Mesangial cell (primary cell): ENCODE measurements around a stretch of chr1.

GRCh38 chr1:30729073-30729362 is 5.6 kb upstream of the MATN1 start:
- RAMPAGE, long total RNA = no peak

GRCh38 chr1:30733278-30734397 is 10.3 kb upstream of the MATN1 start:
- RAMPAGE, long total RNA = no peak

DNA sequence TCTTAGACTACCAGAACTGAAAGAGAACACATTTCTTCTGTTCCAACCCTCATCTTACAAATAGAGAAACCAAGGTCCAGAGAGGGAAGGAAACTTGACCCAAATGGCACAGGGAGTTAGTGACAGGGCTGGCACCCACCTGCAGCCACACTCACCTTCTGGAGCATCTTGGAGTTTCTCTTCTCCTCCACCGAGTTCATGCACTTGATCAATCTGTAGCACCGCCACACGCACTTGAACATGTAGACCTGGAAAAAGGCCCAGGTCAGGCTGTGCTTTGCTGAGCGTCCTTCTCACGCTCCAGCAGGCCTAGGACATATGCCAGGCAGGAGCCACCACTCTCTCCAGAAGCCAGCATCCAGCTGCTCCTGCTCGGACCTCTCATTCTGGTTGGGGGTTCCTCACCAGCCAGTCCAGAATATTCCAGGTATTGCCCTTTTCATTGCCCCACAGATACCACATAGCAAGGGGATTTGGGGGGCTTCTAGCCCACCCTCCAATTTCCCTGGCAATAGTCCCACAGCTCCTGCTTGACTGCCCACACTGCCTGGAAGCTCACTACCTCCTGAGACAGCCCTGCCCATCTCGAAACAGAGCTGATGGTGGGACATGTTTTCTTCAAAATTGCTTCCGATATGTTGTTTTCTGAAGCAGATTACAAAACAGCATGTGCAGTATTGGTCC is 11.8 kb upstream of the MATN1 start:
- RAMPAGE, long total RNA = no peak

DNA sequence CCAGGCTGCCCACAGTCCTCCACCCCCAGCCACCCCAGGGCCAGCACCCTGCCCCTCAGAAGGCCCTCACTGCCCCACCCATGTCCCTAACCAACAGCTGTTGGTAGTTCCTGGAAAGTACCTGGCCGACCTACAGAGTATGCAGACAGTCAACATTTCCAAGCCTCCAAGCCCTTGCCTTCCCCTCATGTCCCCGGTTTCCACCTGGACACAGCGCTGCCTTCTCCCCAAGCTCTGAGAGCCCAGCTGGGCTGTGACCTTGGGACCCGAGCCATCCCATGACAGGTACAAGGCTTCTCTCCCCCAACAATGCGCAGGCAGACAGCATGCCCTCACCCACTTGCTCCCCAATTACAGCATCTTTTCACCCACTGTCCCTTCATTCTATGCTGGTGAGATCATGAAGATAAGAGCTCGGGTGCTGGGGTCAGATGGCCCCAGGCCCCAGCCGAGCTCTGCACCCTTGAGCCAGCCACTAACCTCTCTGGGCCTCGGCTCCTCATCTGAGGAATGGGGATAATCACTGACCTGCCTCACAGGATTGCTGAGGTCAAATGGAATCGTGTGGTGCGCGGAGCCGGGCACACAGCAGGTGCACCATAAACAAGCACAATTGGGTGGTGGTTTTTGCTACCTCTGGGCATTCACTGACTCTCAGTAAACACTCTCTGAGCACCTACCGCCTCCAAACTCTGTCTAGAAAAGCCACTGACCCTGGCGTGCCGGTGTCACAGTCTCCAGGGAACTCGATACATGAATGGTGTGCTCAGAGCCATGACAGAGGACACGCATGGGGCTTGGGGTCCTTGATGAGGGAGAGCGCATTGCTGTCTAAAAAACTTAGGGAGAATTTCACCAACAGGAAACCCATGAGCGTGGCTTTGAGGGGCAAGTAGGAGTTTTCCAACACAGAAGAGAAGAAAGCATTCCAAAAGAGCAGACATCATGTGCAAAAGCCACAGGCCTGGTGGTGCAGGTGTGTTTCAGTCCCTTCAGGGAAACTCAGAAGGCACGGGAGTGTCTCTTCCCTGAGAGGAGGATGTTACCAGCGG is 11.0 kb downstream of the LAPTM5 start:
- RAMPAGE, long total RNA = no peak

DNA sequence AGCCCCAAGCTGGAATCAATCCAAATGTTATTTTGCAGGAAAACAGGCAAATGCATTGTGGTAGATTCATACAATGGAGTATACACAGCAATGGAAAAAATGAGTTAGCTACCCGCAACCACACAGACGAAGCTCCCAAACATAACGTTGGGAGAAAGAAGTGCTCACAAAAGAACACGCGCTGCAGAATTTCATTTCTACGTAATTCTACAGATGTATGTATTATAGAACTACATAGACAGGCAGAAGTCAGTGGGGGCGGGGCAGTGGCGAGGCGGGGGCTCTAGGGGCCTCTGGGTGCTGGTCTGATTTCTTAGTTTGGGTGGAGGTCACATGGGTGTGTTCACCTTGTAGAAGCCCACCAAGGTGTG is 8.5 kb downstream of the LAPTM5 start:
- RAMPAGE, long total RNA = no peak

GRCh38 chr1:30749445-30750387 is 7.9 kb downstream of the LAPTM5 start:
- RAMPAGE, long total RNA = no peak

DNA sequence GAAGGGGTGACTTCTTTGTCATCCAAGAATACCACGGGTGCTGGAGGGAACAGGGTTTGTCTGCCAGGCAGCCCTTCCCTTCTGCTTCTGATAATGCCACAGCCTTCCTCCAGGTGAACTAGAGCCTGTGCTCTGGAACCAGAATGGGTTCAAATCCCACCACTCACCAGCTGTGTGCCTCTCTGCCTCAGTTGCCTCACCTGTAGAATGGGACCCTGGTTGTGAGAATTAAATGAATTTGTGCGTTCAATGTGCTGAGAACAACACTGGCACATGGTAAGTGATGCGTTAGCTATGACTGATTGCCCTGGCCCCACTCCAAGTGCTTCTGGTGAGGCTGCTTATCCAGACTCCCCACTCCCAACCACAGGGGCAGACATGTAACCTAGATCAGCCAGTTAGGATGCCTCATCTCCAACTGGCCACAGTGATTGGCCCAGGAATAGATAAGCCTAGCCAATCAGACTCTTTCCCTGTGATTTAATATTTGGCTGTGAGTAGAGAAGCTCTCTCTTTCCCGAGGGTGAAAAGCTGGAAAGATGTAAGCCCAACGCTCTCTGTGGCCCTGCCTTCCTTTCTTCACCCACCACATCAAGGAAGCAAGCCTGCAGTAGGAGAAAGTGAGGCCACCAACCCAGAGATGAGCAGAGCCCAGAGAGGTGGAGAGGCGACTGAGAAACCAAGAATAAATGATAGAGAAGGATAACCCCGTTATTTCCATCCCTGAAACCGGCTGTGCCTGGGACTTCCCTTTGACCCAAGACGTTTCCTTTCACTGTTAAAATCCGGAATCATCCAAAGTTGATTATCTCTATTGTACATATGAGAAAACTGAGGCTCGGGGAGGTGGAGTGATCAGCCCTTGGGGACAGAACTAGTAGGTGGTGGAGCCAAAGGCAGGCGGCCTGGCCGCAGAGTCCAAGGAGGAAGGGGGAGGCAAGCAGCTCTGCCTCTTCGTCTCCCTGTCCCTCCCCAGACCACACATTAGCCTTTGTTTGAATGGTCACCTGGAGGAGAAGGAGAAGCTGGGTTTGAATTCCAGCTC is 20.9 kb upstream of the LAPTM5 start:
- RAMPAGE, long total RNA = no peak

DNA sequence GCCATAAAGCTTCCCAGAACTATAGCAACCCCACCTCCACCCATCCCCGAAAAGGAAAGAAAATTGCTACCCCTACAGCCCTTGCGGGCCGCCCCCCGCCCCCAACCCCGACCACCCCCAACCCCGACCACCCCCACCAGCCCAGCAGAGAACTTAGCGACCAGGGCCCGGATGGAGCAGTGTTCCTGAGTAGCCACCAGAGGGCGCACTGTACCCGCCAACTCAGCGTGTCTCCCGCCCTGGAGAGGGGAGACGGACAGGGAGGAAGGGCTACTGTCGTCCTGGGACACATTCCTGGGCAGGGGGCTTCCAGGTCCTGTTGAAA is 24.7 kb upstream of the LAPTM5 start:
- RAMPAGE, long total RNA = no peak

DNA sequence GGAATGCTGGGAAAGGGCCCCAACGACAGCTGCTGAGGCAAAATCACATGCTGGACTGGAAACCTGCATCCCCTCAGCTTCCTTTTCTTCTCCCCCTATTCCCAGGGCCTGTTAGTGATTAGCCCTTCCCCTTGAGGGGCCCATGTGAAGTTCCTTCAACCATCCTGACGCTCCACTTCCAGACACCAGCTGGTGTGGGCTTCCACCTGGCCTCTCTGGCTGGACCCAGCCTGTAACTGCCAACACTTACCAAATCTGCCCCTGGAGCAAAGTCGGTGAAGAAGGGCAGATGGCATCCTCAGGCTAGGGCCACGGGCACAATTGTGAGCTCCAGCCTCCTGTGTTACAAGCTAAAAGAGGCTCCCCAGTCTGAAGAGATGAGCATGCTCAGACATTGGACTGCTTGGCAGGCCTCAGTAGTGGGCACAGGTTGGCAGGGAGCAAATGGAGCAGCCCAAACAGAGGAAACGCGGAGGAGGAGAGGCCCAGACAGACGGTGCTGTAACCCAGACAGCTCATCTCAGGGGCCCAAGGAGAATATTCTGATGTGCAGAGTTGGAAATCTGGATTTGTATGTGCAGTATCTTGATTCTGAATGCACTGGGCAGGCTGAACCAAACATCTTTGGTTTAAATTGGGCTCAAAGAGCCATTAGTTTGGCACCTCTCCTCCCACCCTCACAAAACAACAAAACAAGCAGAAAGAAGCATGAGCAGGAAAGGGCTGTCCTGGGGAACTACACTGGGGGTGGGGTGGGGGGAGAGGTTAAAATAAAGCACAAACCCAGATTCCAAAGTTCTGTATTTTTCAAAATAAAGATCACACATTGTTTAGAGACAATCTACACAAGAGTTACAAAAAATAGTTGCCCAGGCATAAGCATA is 22.4 kb upstream of the SDC3 start:
- RAMPAGE, long total RNA = no peak

DNA sequence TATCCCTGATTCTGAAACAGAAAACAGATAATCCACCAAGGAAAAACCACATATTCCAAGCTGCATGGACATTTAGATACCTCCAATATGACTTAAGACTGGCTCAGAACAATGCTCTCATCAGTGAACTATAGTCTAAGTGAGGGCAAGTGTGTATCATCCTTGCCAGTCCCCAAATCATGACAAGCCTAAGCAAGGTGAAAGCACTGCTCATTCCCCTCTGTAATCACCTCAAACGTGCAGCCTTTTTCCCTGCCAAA is 59.4 kb upstream of the SDC3 start:
- RAMPAGE, long total RNA = no peak

DNA sequence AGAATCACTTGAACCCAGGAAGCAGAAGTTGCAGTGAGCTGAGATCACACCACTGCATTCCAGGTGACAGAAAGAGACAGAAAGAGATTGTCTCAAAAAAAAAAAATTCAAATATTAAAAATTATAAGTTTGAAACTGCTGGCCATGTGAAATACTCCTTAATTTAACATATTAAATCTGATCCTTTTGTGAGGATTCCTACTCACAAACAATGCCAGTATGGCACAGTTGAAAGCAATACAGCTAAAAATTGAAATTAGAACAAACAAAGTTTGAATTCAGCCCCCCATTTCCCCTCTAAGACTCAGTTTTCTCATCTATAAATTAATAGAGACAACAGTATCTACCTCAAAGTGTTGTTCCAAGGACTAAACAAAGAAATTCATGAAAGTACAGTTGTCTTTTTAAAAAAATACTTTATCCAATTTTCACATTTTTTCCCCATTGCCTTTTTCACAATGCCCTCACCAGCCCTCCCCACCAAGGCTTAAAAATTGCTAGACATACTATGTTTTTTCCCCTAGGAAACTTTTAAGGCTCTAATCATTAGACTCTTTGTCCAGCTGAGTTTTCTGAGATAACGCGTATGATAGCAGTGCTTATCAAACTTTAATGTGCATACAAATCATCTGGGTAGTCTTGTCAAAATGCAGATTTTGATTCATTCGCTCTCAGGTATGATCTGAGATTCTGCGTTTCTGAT is 64.1 kb downstream of the PUM1 start:
- RAMPAGE, long total RNA = no peak

DNA sequence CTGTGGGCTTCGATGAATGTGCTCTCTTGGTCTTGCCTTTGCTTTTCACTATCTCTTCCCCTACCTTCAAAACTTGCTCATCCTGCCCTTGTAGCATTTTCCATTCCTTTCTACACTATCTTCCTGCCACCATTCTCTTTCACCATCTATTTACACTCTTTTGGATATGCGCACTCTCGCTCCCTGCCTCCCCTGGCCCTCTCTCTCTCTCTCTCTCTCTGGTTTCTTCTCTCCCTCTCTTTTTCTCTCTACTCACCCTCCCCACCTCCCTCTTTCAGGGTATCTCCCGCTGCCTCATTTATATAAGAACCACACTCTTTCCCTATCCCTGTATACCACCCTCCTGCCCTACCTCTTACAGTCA is 33.8 kb downstream of the PUM1 start:
- RAMPAGE, long total RNA = no peak

GRCh38 chr1:31066052-31066388 is 503 bp upstream of the PUM1 start:
- RAMPAGE, long total RNA = no peak

DNA sequence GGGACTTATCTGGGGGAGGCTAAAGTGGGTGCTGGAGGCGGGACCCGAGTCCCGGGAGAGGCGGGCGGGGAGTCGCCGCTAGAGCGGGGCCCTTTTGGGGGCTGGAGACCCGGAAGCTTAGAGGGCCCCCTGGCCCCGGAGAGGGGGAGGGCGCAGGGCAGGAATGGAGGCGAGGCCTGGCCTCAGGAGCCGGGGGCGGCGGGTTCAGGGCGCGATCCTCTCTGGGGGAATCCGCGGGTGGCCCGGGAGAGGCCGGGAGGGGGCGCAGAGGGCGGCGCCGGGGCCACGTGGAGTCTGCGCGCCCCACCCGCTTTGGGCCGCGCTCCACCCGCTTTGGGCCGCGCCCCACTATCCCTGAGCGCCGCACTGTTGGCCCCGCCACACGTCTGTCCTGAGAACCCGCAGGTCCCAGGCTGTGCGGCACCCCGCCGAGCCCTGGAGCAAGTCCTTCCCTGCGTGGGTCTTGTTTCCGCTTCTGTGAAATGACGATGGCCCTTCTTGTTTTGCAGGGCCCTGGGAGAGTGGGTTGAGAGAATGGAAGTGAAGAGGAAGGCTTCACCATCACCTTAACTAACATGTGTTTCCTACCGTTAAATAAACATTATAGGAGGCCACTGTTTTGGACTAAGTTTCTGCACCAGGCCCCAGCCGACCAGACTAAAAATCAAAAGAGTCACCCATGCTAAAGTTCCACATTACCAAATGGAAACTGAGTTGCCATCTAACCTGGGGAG is 84.3 kb downstream of the NKAIN1 start:
- RAMPAGE, long total RNA = no peak

GRCh38 chr1:31409369-31409846 is 3.6 kb upstream of the SERINC2 start:
- RAMPAGE, long total RNA = no peak

DNA sequence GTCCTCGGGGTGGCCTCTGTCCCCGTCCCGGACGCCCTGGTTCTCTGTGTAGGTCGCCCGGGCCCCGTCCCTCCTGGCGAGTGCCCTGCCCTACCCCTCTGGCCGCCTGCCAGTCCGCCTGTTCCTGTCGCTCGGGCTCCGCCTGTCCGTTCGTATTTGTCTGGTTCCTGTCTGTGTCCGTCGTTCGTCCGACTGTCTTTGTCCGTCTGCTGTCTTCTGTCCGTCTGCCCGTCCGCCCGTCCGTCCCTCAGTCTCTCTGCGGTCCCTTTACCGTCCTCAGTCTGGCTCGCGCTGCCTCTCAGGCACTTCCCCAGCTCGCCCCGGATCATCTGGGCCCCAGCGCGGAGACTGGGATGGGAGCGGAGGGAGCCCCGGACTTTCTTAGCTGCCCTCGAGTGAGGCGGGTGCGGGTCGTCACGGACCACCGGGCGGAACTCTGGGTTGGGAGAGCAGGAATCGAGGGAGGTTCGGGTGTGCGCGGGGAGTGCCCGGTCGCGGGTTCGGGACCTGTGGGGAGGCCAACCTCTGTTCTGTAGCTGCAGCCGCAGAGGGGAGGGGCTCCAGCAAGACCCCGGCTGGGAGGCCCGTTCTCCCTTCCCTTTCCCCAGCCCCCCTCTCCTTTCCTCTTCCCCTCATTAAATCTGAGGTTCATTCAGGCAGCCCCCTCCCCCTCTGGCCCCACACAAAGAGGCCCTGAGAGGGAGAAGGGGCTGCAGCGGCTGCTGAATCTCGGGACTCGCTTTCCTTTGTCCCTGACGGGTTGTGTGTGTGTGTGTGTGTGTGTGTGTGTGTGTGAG is 846 bp downstream of the SERINC2 start:
- RAMPAGE, long total RNA = no peak

DNA sequence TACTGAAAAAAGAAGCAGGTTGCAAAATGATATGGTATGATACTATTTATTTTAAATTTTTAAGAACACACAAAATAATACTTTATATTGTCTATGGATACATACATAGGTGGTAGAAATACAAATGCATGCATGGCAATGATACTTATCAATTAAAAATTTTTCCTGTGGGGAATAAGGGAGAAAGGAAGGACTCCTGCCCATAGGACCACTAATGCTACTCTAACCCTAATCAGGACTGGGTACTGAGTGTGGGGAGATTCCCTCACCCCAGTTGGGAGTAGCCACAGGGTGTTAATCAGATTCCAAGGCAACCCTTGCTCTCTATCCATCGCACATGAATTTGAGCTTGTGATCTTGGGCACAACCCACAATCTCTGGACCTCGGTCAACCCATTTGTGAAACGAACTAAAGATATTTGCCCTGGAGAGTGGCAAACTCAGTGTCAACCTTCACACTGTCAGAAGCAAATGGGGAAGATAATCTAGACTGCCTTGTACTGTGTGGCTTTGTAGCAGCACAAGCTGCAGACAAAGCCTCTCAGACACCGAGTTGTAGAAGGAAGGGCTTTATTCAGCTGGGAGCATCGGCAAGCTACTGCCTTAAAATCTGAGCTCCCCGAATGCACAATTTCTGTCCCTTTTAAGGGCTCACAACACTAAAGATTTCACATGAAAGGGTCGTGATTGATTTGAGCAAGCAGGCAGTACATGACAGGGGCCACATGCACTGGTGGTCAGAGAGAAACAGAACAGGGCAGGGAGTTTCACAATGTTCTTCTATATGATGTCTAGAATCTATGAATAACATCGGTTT is 69.6 kb downstream of the SERINC2 start:
- RAMPAGE, long total RNA = no peak

DNA sequence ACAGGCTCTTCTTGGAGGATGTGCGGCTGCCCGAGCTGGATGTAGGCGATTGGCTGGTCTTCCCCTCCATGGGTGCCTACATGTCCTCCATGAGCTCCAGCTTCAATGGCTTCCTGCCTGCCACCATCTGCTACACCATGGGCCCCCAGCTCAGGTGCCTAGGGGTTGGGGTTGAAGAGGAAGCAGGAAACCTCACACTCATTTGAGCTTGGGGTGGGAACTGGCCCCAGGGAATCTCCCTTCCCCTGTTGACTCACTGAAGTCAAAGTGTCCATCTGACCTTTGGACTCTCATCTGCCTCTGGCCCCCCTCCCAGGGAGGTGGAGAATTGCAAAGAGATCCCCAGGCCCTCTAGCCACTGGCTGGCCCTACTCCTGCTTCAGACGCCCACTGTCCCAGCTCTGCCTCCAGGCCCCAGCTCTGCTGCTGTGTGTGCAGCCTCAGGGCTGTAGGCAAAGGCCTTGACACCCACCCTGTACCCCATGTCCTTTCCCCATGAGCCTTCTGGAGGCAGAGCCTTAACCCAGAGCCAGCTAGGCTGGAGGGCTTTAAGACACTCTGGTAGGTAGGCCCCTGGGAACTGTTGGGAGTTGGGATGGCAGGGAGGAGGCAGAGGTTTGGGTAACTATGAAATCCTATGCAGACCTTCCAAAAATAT is 67.1 kb upstream of the TINAGL1 start:
- RAMPAGE, long total RNA = no peak

DNA sequence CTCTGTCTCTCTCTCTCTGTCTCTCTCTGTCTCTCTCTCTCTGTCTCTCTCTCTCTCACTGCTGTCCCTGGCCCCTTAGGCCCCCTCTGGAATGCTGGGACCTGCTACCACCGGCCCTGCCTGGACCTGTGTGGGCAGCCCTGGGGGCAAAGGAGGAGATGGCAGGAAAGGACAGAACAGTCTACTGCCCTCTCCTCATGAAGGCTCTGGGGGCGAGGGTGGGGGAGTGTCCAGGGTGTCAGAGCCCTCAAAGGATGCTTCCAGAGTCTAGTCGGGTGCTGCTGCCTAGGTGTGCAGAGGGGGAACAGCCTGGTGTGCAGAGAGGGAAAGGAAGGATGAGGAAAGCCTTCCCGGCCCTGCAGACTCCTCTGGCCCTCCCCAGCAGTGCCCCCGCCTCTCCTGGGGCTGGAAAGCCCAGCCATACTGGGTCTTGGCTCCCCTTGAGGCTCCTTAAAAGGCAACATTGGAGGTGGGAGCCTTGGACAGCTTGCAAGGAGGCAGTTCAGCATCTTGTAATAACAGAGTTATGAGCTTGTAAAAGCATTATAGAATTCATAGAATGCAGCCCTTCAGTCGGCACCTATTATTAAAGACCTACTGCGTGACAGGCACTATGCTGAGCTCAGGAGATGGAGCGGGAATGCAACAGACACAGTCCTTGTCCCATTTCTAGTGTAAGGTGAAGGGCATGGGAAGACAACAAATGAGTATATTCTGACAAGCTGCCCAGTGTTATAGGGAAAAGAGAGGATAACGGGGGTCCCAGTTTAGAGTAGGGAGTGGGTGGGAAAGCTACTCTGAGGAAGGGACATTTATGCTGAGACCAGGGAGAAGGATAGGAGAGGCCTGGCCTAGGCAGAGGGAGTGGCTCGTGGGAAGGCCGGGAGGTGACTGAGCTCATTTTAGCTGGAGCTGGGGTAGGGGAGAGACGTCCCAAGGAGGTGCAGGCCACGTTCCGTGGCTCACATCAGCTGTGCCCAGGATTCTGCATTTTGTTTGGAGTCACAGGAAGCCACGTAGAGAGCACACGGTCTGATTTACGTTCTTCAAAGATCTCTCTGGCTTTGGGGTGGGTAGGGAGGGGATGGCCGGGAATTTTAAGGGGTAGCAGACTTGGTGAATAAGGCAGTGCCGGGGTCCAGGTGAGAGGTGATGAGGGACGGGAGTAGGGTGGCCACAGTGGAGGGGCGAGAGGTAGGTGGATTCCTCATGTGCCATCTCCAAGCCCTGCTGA is 4.3 kb downstream of the TINAGL1 start:
- RAMPAGE, long total RNA = no peak

- RAMPAGE, long total RNA = no peak
Observed at GRCh38 chr1:31588539-31589272, 12.4 kb downstream of the TINAGL1 start.